Mammary epithelial cell (primary cell): Measurements from ENCODE around the gene MARK3.

DNA sequence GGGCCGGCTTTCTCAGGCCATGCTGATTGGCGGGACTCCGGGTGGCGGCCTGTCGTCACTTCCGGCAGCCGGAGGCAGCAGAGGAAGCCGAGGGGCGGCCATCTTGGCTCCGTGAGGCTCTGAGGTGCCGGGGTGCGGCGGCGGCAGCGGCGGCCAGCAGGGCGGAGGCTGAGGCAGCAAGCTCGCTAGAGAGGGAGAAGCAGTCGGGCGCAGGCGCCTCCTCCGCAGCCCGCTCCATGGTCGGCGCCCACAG lies at the start of gene MARK3:
Gene MARK3, plus strand, starts transcription at position 106 of the 253 bp plus-strand sequence.
- CAGE, long polyA plus RNA, result no peak
- RRBS, result under 1% methylated on average over 5 of the region's 25 CpGs

- CAGE, long polyA plus RNA, result no peak
- RRBS, result no CpG with 5 or more reads among the region's 5 CpGs
These were observed 38.2 kb downstream of the CKB start for GRCh38 chr14:103484495-103484829.

DNA sequence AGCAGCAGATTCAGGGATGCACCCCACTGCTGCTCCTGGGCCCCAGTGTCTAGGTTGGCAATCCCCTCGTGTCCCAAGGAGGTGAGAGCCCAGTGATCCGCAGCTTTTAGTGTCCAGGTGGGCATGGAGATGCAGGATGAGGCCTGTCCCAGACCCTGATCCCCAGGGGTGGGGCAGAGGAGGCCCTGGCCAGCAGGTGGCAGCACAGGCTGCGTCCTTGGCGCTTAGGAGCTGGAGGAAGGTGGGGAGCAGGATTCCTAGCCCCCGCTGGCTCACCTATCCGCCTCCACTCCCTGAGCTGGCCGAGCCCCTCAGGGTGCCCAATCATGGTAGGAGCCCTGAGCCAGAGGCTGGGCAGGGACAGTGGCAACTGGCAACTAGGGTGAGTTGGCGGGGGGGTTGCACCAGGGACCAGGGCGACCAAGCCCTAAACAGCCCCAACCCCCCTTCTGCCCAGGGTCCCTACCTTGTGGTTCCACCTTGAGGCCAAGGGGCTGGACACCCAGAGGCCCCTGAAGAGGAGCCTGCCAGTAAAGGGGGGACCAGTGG lies 4.0 kb downstream of the CKB start:
- CAGE, long polyA plus RNA, result no peak
- RRBS, result no CpG with 5 or more reads among the region's 9 CpGs

- CAGE, long polyA plus RNA, result no peak
- RRBS, result 2% methylated on average over 6 of the region's 25 CpGs
These were observed 737 bp upstream of the TRMT61A start for GRCh38 chr14:103528052-103528865.

- CAGE, long polyA plus RNA, result no peak
- RRBS, result no CpG with 5 or more reads among the region's 7 CpGs
These were observed 3.5 kb downstream of the BAG5 start for GRCh38 chr14:103558803-103559440.

- CAGE, long polyA plus RNA, result no peak
- RRBS, result no CpG with 5 or more reads among the region's 8 CpGs
These were observed 40.9 kb downstream of the KLC1 start for GRCh38 chr14:103669947-103670355.

- CAGE, long polyA plus RNA, result no peak
- RRBS, result no CpG with 5 or more reads among the region's 18 CpGs
These were observed 1.5 kb downstream of the XRCC3 start for GRCh38 chr14:103713541-103714267.

DNA sequence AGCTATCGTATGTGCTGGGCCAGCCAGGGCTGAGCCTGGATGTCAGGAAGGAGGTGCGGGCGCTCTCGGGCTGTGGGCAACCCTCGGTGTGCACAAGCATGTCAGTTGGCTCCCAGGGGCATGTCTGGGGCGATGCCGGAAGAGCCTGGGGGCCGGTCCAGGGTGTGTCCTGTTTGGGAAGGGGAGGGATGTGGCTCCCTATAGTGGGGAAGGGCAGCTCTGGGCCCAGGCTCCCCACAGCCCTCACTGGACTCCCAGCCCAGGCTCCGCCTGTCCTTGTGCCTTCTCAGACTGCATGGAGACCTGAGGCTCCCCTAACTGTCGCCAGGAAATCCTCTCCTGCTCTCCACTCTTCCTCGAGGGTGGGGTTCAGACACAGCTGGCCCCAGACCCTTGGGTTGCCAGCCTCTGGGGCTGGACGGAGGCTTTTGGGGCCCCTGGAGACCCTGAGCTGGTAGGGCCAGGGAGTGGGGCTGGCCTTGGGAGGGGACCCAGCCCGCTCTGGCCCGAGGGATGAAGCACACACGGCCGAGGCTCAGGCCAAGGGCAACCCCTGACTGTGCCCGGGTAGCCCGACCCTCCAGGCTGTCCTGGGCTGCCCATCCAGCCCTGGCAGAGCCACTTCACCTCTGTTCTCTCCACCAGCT lies 19.3 kb downstream of the ASPG start:
- CAGE, long polyA plus RNA, result no peak
- RRBS, result no CpG with 5 or more reads among the region's 18 CpGs

DNA sequence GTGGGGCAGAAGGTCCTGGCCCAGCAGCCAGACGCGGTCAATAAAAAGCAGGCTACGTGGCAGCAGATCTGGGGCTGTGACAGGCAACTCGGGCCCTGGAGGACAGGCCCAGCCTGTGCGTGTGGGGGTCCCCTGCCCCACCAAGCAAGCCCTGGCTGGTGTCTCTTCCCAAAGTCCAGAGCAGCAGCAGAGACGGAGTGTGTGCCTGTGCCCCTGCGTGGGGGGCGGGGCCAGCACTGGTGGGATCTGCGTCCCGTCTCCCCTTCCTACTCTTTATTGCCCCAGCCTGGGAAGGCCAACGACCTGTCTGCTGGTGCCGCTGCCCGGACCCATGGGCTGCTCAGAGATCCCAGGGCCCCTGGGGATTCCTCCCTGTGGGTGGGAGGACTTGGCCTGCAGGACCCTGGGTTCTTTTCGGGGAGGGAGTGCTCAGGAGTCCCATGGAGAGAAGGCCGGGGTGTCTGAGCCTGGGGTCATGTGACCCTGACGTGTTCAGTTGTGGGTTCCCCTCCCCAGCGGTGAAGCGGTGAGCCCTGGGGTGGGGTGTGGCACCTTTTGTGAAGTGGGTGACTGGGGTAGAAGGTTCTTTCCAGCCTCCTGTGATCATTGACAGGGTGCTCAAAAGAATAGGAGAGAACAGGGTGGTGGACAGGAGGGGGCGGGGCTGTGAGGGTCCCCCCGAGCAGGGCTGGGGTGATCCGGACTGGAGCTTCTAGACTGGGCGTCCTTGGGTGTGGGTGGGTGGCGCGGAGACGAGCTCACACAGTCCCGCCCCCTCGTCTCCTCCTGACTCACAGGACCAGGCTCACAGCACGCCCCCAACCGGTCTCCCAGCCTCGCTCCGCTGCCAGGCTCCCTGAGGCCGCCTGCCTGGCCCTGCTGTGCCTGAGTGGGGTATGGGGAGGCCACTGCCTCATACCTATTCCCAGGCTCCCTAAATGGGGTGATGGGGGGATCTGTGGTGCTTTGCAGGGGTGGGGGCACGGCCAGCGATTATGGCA lies 22.4 kb downstream of the ASPG start:
- CAGE, long polyA plus RNA, result no peak
- RRBS, result no CpG with 5 or more reads among the region's 34 CpGs

DNA sequence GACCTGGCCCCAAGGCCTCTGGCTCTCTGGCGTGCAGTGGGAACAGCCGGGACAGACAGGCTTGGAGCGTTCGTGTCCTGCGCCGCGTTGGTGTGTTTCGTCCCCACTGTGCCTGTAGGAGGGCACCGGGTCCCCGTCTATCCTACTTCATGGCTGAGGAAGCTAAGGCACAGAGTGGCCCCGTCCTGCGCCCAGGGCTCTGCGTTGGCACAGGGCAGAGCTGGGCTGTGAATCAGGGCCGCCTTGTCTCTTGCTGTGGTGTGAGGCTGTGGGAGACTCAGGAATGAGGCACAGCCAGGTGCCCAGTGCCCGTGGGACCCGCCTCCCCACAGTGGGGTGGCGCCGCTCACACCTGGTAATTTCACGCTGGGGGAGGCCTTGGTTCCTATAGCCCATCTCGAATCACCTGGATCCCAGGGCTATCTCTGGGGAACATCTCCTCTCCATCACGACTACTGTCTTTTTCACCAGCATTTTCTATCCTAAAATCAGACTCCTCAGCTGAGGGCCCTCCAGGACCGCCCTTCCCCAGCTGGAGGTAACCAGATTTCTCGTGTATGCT lies 23.6 kb upstream of the KIF26A start:
- CAGE, long polyA plus RNA, result no peak
- RRBS, result 85% methylated on average over 6 of the region's 23 CpGs

DNA sequence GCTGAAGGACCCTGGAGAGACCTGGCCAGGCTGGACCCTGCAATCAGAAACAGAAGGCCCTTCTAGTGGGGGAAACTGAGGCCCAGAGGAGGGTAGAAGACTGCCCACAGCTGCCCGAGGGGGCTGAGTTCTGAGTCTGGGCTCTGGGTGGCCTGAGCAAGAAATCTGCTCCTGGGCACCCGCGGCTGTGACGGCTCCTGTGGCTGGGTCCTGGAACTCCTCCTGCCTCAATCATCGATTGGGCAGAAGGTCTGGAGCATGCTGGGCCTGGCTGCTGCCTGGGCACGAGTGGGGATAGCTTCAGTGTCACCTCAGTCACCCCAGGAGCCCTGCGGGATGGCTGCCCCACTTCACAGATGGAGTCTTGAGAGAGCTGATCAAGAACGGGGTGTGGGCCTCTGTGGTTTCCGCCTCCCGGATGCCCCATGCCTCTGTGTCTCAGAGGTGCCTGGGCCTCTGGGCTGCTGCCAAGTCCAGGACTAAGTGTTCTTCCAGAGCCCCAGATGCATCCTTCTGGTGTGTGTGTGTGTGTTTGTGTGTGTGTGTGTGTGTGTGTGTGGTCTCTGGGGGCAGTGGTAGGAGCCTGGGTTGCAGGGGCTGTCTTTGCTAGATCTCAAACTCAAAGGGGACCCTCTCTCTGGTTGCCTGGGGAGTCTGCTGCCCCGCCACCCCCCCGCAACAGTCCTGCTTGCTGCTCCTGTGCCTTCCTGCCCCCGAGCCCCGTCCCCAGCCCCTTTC lies 185.6 kb upstream of the C14orf180 start:
- CAGE, long polyA plus RNA, result no peak
- RRBS, result no CpG with 5 or more reads among the region's 14 CpGs

DNA sequence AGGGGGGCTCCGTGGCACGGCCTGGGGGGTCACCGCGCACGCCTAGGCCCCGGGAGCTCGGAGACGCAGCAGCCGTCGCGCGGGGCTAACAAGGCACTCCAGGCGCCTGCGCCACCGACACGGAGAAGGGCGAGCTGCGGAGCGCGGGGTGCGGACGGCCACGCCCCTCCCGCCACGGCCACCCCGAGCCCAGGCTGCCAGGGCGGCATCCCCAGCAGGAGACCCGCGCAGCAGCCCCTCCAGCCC lies 117.7 kb upstream of the C14orf180 start:
- CAGE, long polyA plus RNA, result no peak
- RRBS, result no CpG with 5 or more reads among the region's 29 CpGs

DNA sequence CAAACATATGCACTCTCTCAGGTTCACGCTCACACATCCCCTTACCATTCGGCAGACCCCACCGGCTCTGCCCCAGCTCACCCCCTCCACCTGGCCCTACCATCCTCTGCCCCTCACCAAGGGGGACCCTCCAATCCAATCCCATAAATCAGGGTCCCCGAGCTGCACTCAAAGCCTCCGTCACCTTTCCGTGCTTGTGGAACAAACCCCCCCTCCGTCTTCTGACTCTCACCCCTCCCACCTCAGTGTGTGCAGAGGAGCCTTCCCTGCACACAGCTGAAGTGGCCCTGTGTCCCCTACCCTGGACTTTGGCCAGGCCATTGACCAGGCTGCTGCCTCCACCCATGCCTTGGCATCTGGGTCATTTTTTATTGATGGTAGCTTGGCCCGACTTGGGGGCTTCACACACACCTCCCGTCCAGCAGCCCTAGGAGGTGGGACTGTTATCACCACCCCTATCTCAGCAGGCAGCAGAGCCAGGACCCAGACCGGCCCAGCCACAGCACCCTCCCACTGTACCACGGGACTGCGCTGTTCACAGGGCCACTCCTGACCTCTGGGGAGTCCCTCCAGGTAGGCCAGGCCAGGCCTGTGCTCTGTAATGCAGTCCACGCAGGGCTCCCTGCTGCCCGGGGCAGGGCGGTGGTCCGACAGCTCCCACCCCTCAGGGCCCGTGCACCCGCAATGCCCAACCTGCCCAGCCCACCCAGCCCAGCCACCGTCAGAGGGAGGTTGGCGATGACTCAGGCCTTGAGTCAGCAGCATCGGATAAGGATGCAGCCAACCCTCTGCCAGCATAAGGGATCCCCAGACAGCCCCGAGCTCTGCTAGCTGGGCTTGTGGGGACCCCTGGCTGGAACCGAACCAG lies 9.3 kb upstream of the INF2 start:
- CAGE, long polyA plus RNA, result no peak
- RRBS, result no CpG with 5 or more reads among the region's 23 CpGs

GRCh38 chr14:104698920-104699905 lies 9.8 kb downstream of the INF2 start:
- CAGE, long polyA plus RNA, result no peak
- RRBS, result 81% methylated on average over 12 of the region's 26 CpGs

- CAGE, long polyA plus RNA, result no peak
- RRBS, result no CpG with 5 or more reads among the region's 37 CpGs
These were observed 12.0 kb downstream of the INF2 start for GRCh38 chr14:104701419-104701815.

- CAGE, long polyA plus RNA, result no peak
- RRBS, result no CpG with 5 or more reads among the region's 2 CpGs
These were observed 10.2 kb downstream of the ADSS1 start for GRCh38 chr14:104734295-104734581.

DNA sequence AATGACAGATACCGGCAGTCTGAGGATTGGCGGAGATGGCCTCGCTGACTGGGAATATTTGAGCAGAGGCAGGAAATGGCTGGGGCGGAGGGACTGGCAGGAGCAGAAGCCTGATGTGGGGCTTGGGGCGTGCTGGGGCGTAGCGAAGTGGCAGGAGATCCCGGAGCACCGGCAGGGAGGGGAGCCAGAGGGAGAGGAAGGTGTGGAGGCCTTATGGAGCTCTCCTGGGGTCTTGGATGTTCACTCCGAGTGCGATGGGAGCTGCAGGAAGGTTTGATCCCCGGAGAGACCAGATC lies 24.8 kb downstream of the ZBTB42 start:
- CAGE, long polyA plus RNA, result no peak
- RRBS, result no CpG with 5 or more reads among the region's 12 CpGs

DNA sequence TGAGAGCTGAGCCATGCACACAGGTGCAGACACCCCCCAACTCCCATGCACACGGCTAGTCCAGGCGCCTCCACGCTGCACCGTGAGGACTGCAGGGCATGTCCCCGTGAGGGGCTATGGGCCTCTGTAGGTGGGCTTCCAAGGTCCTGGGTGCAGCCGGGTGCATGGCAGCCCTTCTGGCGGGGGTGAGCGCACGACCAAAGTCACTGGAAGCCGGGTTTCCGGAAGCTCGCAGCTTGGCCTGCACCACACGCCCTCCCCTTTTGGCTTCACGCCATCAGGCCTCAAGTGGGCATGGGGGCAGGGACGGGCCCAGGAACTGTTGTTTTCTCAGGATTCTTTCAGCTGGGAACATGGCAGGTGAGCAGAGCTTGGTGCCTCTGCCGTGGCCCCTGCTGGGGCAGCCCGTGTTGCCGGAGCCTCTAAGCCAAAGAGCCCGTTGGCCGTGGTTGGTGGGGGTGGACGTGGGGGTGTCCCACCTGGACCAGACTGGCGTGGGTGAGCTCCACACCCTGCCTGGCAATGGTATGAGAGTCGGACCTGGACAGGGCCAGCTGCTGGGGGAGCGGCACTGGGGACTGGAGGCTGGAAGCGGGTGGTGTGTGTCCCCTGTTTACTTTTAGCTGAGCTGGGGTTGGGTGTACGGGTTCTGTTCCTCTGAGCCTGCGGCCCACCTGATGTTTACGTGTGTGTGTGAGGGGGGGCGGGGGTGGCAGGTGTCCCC lies 28.9 kb upstream of the PLD4 start:
- CAGE, long polyA plus RNA, result no peak
- RRBS, result 40% methylated on average over 5 of the region's 29 CpGs

DNA sequence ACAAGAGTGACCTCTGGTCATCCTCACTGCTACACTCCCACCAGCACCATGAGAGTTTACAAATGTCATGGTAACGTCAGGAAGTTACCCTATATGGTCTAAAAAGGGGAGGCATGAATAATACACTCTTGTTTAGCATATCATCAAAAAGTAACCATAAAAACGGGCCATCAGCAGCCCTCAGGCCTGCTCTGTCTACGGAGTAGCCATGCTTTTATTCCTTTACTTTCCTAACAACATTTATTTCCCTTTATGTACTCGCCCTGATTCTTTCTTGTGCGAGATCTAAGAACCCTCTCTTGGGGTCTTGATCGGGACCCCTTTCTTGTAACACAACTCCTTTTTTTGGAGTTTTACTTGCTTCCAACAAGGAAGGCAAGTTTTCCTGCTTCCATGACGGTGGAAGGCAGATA lies 11.8 kb upstream of the CDCA4 start:
- CAGE, long polyA plus RNA, result no peak
- RRBS, result no CpG with 5 or more reads among the region's 7 CpGs

DNA sequence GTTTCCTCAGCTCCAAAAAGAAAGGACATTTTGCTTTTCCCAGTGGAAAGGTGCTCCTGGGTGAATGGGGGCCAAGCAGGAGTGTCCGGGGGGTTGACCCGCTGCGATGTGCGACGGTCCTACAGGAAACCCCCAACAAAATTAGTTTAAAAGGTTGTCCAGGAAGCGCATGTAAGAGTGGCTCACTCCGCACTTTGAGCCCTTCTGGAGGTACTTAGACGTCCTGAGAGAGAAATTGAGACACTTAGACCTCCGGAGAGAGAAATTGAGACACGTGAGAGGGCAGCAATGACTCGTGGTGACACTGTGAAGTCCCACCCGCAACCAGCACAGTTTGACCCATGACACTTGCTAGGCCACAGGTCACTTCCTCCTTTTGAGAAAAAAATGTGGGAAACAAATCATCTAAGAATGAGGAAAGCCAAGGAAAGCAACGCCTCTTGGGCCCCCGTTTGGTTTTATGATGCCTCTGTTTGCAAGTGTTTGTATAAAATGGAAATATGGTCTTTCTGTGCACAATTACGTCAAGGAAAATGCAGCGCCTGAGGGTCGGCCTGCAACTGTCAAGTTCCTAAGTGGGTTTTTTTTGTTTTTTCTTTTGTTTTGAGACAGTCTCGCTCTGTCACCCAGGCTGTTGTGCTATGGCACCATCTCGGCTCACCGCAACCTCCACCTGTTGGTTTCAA lies 13.5 kb upstream of the CDCA4 start:
- CAGE, long polyA plus RNA, result no peak
- RRBS, result no CpG with 5 or more reads among the region's 20 CpGs